ENCODE data around the genes TDGF1, MYL3 and ELP6.

DNA sequence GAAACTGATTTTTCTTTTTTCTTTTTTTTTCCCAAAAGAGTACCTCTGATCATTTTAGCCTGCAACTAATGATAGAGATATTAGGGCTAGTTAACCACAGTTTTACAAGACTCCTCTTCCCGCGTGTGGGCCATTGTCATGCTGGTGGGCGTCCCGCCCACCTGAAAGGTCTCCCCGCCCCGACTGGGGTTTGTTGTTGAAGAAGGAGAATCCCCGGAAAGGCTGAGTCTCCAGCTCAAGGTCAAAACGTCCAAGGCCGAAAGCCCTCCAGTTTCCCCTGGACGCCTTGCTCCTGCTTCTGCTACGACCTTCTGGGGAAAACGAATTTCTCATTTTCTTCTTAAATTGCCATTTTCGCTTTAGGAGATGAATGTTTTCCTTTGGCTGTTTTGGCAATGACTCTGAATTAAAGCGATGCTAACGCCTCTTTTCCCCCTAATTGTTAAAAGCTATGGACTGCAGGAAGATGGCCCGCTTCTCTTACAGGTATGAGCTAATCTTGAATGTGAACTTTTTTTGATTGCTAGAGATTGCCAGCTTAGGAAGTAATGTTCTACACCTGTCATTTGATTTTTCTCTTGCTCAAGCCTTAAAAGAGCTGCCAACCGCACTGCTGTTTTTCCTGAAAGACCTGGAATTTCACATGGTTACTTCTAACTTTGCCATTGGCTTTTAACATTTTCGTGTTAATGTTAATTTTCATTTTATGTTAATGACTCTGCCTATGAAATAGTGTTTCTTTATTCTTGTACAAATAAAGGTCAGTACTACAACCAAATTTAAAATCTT is at the start of gene TDGF1:
Gene TDGF1 (plus strand): TSS at position 270 of the 789 bp plus-strand sequence.
- RRBS, 2 experiments: no CpG with 5 or more reads among the region's 18 CpGs

GRCh38 chr3:46632741-46633125 is 20.4 kb downstream of the FAM240A start:
- RRBS, 2 experiments: no CpG with 5 or more reads among the region's 1 CpG

DNA sequence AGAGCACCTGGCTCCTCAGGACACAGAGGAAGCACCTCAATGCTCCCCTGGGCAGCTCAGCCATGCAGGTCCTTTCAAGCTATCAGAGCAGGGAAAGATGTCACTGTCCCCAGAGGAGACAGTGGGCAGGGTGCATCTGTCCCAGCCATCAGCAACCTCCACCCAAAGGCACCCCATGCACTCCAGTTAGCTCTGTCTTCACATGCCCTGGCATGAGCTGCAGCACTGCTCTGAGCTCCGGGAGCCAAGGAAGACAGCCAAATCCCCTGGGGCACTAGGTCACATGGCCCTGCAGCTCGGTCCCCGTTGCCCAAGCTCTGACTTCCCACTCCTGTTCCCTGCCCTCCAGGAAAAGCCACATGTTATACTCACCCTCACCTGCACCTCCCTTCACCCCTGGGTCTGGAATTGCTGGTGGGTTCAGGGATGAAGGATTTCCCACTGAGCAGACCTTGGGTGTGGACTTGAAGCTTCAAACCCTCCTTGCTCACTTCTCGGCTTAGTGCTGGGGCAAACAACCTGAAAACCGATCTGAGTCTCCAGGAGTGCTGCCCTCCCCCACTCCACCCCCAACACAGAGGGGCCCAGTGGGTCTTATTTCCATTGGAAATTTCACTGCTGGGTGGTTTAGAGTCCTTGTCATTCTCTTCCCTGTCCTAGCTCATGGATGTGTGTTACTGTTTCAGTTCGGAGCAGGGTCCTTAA is 32.6 kb downstream of the ALS2CL start:
- RRBS, 2 experiments: no CpG with 5 or more reads among the region's 6 CpGs

DNA sequence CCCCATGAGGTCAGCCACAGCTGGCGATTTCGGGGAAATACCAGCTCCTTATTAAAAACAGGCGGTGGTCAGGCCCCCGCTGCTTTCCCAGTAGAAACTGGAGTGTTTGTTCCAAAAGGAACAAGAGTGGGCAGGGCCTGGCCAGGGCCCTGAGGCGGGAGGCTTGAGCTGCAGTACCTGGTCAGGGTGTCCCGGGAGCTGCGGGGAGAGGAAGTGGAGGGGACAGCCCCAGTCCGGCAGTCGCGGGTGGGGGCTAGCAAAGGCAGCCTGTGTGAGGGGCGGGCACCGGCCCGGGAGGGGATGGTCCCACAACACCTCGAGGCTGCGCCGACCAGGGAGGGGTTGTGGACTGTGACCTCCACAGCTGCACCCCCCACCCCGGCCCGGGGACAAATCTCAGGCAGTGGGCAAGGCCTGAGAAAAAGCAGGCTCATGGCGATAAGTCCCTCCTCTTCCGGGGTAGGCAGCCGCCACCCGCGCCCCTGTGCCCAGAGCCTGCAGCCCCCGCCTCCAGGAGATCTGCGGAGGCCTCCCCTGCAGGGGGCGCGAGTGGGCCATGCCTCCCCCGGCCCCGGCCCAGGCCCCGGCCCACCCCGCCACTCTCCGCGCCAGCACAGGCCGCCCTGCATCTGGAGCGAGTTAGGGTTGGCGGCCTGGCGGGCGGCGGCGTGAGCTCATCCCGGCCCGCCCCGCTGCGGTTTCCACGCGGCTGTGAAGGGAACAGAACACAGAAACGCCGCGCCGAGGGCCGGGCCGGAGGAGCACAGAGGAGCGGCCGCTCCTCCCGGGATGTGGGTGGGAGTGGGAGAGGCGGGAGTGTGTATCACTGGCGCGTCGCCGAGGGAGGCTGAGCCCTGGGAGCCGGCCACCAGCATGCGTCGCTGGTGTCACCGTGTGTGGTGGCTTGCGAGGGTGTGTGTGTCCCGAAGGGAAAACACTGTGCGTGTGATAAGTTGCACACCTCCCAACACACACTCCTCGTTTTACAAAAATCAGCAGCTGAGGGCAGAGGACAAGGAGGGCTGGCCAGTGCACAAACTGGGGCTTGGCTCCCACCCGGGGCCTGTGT is 17.4 kb downstream of the MYL3 start:
- RRBS, 2 experiments: 50 to 65% methylated on average over 38 to 47 of the region's 69 CpGs

DNA sequence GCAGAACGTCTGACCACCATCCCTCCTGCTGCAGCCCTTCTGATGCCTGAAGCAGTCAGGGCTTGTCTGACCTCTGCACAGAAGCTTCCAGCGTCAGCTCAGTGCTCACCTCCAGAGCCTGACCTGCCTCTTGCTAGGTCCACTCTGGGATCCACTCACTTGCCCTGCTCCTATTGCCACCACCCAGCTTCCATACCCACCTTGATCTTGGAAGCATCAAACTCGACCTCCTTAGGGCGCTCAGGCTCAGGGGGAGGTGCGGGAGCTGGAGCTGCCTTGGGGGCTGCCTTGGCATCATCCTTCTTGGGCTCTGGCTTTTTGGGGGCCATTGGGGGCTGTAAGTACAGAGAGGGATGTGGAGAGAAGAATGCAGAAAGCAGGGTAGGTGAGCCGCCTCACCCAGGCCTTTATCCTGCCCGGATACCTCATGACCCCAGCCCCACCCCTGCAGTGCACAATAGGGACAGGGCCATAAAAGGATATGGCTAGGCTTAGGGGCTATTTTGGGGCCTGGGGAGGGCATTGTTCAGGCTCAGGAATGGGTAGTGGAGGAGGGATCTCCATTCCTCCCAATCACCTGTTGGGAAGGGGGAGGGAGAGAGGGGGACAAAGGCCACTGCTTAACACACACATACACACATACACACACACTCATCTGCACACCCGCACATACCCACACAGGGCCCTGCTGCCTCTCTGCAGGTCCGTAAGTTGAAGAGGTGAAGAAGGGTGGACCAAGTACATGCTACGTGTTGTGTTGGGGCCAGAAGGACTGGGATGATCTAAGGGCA is at the start of gene MYL3:
Gene MYL3 (minus strand): TSS at position 383 of the 791 bp plus-strand sequence.
- RRBS, 2 experiments: no CpG with 5 or more reads among the region's 10 CpGs

DNA sequence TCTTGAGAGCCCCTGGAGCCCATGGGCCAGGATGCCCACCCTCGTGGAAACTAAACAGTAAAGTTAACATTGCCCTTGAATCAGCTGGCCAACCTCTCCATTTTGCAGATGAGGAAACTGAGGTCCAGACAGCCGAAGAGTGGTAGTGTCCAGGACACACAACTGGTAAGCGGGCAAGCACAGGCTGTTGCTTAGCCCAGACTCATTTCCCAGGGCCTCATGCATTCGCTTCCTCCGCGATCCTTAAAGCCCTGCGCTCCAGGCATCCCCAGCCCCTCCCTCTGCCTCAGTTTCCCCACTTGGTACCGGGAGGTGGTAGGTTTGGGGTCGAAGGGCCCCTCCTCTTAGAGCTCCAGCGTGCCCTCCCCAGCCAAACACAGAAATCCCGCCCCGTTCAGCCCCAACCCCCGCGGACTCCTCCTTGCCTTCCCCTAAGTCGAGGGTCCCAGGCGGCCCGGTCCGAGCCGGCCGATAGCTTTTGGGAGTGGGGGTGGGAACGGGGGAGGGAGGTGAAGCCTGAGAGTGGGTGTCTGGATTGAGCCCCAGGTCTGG is 3.5 kb downstream of the PTH1R start:
- RRBS, 2 experiments: 10% methylated on average over 3 of the region's 21 CpGs

GRCh38 chr3:46915227-46915663 is 37.7 kb downstream of the PTH1R start:
- RRBS, 2 experiments: no CpG with 5 or more reads among the region's 8 CpGs

- RRBS, 2 experiments: no CpG with 5 or more reads among the region's 22 CpGs
Observed at GRCh38 chr3:46926745-46927918, 49.4 kb downstream of the CCDC12 start.

GRCh38 chr3:46930536-46931432 is 45.8 kb downstream of the CCDC12 start:
- RRBS, 2 experiments: no CpG with 5 or more reads among the region's 10 CpGs

- RRBS, 2 experiments: no CpG with 5 or more reads among the region's 10 CpGs
Observed at GRCh38 chr3:46987188-46987667, 7.8 kb downstream of the NBEAL2 start.

- RRBS, 2 experiments: no CpG with 5 or more reads among the region's 15 CpGs
Observed at GRCh38 chr3:47002869-47003284, 23.4 kb downstream of the NBEAL2 start.

- RRBS, 2 experiments: no CpG with 5 or more reads among the region's 8 CpGs
Observed at GRCh38 chr3:47006255-47007098, 27.0 kb downstream of the NBEAL2 start.

- RRBS, 2 experiments: no CpG with 5 or more reads among the region's 8 CpGs
Observed at GRCh38 chr3:47011386-47012247, 32.2 kb downstream of the NBEAL2 start.

GRCh38 chr3:47165007-47165335 is 1.1 kb upstream of the SETD2 start:
- RRBS, 2 experiments: no CpG with 5 or more reads among the region's 13 CpGs

DNA sequence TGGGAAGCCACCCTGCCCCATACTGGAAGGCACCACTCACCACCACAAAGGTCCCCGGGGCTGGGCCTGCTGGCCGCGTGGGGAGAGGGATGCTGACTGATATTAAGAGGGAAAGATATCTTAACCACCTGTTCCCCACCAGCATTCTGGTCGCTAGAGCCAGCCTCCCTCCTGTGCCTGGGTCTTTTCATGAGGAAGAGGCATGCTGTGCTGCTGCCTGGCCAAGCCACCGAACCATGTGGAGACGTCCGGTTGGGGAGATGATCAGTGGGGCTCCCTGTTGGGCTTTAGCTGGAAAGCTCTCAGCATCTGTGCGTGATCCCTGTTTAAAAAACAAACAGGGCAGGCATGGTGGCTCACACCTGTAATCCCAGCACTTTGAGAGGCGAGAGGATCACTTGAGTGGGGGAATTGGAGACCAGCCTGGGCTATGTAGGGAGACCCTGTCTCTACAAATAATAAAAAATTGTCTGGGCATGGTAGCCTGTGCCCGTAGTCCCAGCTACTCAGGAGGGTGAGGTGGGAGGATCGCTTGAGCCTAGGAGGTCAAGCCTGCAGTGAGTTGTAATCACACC is 960 bp downstream of the KLHL18 start:
- RRBS, 2 experiments: no CpG with 5 or more reads among the region's 11 CpGs

DNA sequence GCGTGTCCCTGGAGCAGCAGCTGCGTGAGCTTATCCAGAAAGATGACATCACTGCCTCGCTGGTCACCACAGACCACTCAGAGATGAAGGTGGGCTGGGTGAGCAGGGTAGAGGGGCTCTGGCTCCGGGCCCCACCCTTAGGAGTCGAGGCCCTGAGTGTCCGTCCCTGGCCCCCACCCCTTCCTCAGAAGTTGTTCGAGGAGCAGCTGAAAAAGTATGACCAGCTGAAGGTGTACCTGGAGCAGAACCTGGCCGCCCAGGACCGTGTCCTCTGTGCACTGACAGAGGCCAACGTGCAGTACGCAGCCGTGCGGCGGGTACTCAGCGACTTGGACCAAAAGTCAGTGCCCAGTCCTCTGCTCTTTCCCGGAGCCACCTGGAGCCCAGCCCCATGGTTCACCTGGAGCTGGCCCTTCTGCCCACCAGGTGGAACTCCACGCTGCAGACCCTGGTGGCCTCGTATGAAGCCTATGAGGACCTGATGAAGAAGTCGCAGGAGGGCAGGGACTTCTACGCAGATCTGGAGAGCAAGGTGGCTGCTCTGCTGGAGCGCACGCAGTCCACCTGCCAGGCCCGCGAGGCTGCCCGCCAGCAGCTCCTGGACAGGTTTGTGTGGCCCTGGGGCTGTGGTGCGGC is 28.5 kb downstream of the PTPN23 start:
- RRBS, 2 experiments: no CpG with 5 or more reads among the region's 26 CpGs

DNA sequence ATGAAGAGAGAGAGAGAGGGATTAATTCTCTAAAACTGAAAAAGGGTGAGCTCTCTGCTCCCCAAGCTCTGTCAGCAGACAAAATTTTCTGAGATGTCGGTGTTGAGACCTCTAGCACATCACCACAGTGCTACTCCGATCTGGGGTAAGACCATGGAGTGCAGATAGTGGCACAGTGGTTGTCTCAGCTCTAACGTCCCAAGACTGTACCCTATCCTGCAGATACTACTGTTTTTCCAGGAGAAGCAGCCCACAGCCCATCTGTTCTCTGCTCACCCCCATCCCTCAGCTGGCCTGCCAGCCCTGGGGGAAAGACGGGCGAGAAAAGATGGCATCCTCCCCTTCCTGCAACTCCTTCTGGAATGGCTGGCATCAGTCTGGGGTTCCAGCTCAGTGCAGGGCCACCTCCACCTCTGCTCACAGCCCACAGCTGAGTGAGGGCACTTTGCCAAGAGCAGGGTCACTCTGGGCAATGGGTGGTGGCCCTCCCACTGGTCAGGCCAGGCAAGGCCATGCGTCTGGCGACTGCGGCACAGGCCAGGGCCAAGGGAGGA is 40.7 kb downstream of the PTPN23 start:
- RRBS, 2 experiments: no CpG with 5 or more reads among the region's 8 CpGs

DNA sequence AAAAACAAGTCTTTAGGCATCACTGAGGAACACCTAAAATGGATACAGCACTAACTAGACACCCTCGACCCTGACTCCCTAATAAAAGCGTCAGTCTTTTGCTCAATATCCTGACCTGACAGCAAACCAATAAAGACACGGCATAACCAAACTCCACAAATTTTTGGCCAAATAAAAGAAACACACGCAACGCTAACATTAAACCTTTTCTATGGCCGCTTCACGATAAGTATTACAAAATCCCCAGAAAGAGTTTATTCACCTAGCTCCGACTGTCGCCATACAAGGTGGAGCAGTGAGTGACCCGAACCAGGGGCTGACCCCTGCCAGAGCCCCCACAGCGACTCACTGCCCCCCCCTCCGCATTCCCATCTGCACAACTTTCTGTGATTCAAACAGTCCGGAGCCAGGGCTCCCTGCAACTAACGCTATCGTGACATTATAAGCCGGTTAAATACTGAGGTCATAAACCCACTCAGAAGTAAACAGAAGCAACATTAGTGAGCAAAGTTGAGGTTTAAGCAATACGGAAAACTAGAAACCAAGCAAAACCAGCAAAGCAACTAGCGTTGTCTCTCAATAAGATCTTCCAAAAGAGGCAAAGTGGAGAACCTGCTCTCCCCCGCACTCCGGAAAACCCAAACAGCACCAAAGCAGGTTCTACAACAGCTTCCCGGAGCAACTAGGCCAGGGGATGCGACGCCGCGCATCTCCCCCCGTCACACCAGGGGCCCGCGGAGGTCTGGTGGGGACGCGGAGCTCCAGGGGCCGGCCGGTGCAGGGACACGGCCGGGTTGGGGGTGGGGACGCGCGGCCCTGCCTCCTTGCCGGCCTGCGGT is 711 bp downstream of the SCAP start:
- RRBS, 2 experiments: under 1 to 1% methylated on average over 14 of the region's 39 CpGs

GRCh38 chr3:47513137-47514144 is at the start of gene ELP6:
TSS of gene ELP6 (minus strand) at chr3:47513712.
- RRBS, 2 experiments: under 1% methylated on average over 20 of the region's 78 CpGs

DNA sequence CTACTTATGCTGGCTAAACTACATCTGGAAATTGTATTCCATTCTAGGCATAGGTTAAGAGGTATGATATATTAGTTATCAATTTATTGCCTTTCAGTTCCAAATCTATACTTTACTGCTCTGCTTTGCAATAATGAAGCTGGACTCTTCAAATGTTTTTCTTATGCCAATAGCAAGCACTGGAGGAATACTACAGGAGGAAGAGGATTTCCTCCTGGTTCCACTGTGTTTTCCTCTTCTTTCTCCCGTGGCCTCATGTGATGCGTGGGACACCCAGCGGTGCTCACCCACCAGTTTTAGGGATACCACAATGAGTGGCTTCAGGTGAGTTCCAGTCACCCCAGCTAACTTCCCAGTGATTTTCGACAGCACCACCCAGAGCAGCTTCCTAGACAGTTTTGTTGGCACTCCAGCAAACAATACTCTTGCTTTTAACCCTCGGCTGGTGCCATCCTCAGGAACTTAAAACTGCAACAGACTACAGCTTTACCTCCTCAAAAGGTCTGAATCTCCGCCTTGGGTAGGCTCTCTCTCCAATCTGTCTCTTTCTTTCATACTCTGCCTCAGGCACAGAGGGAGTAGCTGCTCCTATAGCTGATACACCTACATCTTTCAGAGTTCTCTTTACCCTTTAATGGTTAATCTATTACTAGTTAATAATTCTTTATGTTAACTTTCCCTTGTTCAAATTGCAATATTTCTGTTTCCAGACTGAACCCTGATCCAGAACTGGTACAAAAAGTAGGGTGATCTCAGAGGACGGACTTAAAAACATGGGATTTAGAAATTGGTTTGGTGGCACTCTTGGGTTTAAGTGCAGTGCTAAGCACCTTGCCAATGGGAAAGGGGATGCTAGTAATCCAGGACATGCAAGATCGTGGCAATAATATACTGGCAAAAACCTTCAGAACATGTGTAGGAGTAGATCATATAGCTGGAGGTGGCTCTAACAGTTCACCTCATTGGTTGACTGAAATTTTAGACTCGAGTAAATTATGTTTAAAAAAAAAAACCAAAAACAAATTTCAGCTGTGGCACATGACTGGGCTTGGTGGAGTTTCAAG is 66.3 kb downstream of the MAP4 start:
- RRBS, 2 experiments: no CpG with 5 or more reads among the region's 9 CpGs

Measured in LNCaP clone FGC (cell line).